ENCODE results near the genes BTG1 and SOCS2.

- PRO-cap: no peak
- RAMPAGE, long total RNA, 2 experiments: no peak in any of the 2 experiments
Observed at GRCh38 chr12:91952730-91953440, 192.8 kb downstream of the BTG1 start.

DNA sequence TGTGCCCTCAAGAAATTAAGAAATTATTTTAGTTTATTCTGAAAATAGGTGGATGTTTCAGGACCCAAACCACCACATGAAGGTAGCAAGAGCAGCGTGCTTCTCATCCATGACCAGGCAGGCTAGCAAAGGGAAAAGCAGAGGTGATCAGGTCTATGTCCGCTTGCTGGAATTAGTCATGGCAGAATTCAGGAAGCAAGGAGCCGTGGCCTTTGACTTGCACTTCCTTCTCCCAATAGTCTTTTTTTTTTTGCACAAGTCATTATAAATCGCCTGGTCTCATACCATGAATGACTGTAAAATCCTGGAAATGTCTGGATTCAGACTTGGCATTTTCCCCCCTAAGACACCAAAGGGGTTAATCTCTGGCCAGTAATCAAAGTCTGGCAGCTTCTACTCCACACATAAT is 157.7 kb downstream of the BTG1 start:
- PRO-cap: no peak
- RAMPAGE, long total RNA, 2 experiments: no peak in any of the 2 experiments

DNA sequence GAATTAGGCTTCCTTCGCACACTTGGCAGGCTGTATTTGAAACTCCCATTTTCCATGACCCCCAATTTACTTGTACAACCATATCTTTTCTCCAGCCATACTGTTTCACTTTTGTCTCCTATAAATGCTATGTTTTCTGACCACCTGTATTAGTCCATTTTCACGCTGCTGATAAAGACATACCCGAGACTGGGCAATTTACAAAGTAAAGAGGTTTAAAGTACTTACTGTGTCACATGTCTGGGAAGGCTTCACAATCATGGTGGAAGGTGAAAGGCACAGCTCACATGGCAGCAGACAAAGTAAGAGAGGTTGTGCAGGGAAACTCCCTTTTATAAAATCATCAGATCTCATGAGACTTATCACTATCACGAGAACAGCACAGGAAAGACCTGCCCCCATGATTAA is 84.0 kb downstream of the BTG1 start:
- PRO-cap: no peak
- RAMPAGE, long total RNA, 2 experiments: no peak in any of the 2 experiments

GRCh38 chr12:92113209-92113941 is 32.3 kb downstream of the BTG1 start:
- PRO-cap: no peak
- RAMPAGE, long total RNA, 2 experiments: no peak in any of the 2 experiments

DNA sequence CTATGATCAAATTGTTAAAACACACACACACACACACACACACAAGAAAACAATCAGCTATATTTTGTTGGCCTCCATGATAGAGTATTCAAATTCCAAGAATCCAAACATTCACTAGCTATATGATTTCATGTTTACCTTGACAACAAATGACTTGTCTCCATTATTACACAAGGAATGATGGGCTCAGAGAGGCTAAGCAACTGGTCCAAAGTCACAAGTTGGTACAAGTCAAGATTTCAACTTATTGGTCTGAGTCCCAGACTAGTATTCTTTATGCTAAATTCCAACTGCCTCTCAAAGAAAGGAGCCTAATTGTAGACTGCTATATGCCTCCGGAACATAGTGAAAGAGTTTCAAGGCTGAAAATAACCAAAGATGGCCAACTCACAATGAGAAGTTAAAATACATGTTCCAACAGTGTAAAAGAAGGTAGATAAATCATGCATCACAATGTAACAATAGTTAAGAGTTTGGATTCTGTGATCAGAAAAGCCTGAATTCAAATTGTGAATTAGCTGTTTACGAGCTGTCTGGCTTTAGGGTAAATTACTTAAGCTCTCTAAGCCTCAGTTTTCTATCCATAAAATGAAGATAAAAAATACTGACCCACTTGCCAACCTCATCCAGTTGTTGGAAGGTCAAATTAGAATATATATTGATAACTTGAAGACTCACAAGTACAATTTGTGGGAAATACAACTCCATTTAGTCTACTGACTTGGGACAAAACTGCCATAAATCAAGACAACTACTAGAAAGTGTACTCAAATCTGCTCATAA is 7.4 kb downstream of the BTG1 start:
- PRO-cap: no peak
- RAMPAGE, long total RNA, 2 experiments: no peak in any of the 2 experiments

GRCh38 chr12:92138874-92139324 is 6.7 kb downstream of the BTG1 start:
- PRO-cap: no peak
- RAMPAGE, long total RNA, 2 experiments: no peak in any of the 2 experiments

DNA sequence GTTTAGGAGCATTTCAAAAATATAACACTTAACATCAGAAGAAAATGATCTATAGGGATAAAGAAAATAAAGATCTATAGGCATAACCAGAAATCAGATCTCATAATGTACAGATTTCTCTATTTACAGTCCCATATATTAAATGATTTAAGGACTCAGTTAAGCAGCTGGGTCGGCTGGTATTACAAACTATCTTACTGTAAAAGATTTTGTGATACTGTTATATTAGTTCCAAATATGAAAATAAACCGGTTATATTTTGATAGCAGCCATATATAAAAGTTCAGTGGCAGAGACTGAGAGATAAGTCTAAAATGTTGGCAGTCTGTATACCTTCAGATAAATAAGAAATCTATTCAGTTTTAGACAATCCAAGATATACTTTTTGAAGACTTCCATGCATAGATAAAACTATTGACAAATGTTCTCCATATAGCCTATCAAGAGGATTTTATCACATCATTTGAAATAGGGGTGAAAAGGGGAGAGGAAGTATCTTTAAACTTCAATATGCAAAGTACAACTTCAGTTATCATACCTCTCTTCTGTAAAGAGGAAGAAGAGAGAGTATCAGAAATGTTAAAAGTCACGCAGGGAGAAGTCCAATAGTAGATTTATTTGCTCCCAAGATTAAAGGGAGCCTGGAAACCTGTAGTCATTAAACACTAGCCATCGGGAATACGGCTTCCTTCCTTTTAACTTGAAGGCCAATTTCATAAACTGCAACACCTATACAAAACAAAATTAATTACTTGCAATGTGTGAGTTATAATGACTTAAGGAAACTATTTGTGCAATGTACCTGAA is 5.0 kb downstream of the BTG1 start:
- PRO-cap: no peak
- RAMPAGE, long total RNA, 2 experiments: no peak in any of the 2 experiments

DNA sequence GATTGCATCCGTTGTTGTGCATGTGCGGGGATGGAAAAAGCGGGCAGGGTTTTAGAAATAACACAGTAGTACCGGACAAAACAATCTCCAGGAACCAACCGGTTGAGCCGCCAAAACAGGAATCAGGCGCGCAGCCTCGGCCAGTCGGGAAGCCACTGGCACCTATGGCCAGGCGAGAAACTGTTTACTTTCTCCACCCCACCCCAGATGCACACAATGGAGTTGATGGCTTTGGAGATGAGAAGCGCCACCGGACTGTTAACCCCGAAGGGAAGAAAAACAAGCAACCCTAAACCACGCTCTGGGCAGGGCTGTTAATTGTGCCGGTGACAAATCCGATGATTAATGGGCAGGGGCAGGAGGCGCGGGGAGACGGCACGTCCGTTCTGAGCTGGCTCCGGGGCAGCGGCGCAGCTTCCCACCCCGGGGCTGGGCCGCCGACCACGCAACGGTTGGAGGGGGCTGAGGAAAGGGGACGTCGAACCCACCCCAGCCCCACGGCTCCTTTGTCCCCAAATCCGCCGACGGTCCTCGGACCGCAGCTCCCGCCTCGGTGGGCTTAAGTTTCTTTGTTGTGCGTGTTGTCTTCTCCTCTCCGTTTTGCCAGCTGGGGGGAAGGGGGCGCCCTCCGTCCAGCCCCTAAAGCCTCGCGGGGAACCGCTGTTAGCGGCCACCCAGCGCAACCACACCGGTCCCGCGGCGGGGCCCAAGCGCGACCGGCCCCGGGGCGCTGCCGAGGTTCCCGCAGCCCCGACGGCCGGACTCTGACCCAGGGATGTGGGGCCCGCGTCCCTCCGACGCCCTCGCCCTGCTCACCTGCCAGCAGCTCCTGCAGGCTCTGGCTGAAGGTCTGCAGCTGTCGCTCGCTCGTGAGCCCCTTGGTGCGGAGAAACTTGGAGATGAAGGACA is 820 bp downstream of the BTG1 start:
- PRO-cap: bidirectional peak, plus-strand start at position 345 of the sequence, minus-strand start at position 157 of the sequence
- RAMPAGE, long total RNA, 2 experiments: no peak in any of the 2 experiments

- PRO-cap: unidirectional peak, minus-strand start at chr12:92145645; bidirectional peak, plus-strand start at chr12:92146209, minus-strand start at chr12:92145848
- RAMPAGE, long total RNA, 2 experiments: start-site peak on the minus strand in 2 of 2 experiments, at chr12:92145808-92145853 at its widest, 203 to 476 reads per replicate
Observed at GRCh38 chr12:92145481-92145936, at the start of gene BTG1. BTG1 (minus strand) TSS chr12:92145846.

GRCh38 chr12:92172221-92173126 is 26.8 kb upstream of the BTG1 start:
- PRO-cap: no peak
- RAMPAGE, long total RNA, 2 experiments: no peak in any of the 2 experiments

DNA sequence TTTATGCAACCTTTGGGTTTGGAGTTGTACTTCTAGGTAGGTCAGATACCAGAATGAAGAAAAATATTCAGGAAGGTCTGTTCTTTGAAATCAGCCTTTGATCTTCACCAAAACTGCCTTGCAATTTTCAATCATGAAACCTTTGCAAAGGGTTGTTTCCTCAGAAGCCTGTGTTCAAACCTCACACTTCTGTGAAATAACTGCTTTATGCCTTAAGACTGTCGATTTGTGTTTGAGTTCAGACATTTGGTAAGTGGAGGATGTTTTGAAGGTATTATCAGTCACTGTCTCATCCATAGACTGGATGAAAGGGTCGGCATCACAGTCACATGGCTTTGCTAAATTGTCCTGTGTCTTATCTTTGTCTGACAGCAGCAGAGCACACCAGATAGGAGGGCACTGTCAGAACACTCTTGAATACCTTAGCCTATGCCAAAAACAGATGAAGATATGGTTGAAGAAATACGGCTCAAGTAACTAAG is 233.3 kb upstream of the BTG1 start:
- PRO-cap: no peak
- RAMPAGE, long total RNA, 2 experiments: no peak in any of the 2 experiments

GRCh38 chr12:92398918-92399372 is 253.3 kb upstream of the BTG1 start:
- PRO-cap: no peak
- RAMPAGE, long total RNA, 2 experiments: no peak in any of the 2 experiments

DNA sequence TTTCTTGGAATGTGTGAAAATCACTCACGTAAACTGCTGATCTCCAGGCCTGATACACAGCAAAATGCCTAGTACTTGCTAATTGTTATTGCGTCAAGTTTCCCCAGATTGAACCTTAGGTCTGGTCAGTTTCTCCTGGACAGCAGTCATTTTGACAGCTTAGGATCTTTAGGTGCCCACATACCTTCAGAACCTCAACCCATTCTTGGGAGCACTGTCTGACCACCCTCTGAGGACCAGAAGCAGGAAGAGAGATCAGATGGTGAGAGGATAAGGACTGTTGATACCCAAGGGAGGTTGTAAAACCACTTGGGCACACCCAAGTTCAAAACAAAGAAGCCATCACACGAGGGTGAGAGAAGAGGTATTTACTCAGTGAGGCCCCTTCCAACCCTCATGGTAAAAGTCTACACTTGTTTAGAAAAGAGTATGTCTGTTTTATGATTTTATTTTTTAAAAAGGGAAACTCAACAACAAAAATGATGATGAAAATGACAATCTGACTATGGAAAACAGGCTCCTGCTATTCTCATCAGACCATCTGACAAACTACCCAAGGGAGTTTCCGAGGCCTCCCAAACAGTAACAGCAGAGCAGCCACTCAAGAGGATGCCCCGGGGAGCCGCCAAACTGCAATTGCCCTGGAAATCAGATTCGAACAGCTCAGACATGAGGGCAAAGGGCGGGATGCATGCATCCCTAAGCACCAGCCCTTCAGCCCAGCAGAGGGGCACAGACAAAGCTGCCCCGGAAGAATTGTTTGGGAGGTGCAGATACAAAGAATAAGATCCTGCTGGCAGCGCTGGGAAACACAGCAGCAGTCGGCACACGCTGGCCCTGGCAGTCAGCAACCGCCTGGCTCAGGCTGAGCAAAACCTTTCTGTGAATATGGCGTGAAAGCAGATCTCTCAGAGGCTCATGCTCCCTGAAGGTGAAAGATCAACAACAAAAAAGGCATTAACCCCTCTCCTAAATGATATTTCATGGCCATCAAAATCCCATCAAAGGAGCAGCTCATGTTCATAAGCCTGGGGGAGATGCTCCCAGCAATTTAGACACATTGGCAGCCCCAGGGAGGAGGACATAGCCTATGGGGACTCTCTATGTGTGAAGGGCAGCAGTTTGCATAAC is 162.5 kb upstream of the PLEKHG7 start:
- PRO-cap: no peak
- RAMPAGE, long total RNA, 2 experiments: no peak in any of the 2 experiments

- PRO-cap: no peak
- RAMPAGE, long total RNA, 2 experiments: no peak in any of the 2 experiments
Observed at GRCh38 chr12:92553357-92553819, 149.4 kb upstream of the PLEKHG7 start.

DNA sequence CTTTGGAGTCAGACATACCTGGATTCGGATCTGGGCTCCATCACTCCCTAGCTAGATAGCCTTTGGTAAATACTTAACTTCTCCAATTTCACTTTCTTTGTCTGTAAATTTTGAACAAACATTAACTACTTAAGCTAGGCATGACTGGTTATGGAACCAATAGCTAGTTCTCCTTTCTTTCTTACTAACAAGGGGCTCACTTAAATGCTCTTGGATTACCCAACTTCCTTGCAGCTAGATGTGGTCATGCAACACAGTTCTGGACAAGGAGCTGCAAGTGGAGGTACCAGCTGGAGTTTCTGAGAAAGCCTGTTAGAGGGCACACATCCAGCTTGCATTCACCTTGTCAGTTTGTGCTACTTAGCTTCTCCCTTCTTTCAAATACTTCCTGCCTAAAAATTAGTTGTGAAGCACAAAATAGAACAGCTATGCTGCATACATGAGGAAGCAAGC is 210.0 kb upstream of the EEA1 start:
- PRO-cap: no peak
- RAMPAGE, long total RNA, 2 experiments: no peak in any of the 2 experiments

DNA sequence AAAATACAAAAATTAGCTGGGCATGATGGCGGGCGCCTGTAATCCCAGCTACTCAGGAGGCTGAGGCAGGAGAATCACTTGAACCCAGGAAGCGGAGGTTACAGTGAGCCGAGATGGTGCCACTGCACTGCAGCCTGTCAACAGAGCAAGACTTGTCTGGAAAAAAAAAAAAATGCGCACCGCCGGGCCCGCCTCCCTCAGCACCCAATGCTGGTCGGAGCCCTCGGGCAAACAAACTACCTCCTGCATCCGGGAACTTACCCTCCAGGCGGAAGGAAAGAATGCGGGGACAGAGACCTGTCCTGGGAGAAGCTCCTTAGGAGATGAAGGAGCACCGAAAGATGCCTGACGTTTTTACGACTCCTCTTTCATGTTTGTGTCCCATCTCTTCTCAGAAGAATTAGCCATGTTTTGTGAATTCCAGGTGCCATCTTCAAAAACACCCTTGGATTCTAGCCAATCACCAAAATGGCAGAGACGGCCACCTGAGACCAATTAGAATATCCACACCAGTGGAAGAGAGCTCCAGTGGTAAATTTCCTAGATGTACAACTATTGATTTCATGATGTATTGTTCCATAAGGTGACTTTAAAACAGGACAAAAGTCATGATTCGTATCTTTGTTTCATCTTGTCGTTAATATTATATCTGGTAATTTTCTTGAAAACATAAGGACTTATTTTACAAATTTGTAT is 62.5 kb upstream of the NUDT4 start:
- PRO-cap: no peak
- RAMPAGE, long total RNA, 2 experiments: no peak in any of the 2 experiments

DNA sequence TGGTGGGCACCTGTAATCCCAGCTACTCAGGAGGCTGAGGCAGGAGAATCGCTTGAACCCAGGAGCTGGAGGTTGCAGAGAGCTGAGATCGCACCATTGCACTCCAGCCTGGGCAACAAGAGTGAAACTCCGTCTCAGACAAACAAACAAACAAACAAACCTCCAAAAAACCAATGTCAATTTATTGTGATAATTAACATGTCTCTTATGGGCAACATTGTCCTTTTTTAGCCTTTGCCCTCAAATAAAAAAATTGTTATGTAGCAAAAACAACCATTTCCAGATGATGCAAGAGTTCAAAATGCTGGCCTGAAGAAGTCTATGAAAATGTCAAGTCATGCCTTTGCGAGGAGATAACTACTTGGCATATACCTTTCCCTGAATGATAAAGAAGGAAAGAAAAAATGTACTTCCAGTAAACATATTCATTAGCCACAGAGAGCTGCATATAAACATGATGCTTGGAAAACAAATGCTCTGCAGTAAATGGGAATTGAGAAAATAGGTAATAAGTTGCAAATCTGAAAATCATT is 4.7 kb upstream of the NUDT4 start:
- PRO-cap: no peak
- RAMPAGE, long total RNA, 2 experiments: no peak in any of the 2 experiments

GRCh38 chr12:93572255-93573076 is at the start of gene SOCS2:
SOCS2 (plus strand) TSS chr12:93572675.
- PRO-cap: no peak
- RAMPAGE, long total RNA, 2 experiments: start-site peak on the plus strand in 2 of 2 experiments, at chr12:93572642-93572692 at its widest, 16 to 54 reads per replicate

DNA sequence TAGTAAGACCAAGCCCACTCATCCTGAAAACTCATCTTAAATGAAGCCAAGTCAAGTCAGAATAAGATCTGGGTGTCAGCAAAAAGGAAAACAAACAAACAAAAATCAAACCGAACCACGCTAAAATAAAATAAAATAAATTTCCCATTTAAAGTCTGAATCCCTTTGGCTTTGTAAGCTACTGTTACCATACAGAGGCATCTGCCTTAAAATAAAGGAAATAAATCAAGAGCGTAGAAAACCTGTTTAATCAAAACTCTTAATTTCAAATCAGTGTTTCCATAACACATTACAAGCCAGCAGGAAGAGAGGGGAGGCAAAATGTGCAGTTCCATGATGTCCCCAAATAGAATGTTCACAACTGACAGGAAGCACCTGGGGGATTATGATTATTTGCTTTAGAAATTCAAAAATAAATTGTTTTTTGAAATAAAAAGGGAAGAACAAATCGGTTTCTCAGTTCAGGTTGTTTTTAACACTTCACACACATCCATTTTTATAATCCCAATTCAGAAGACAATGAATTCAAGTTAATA is 21.3 kb downstream of the SOCS2 start:
- PRO-cap: no peak
- RAMPAGE, long total RNA, 2 experiments: no peak in any of the 2 experiments

DNA sequence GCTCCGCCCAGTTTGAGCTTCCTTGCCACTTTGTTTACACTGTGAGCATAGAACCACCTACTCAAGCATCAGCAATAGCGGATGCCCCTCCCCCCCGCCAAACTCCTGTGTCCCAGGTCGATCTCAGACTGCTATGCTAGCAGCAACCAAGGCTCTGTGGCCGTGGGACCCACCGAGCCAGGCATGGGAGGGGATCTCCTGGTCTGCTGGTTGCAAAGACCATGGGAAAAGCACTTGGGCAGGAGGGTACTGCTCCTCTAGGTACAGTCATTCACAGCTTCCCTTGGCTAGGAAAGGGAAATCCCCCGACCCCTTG is 140.5 kb upstream of the PLXNC1 start:
- PRO-cap: no peak
- RAMPAGE, long total RNA, 2 experiments: no peak in any of the 2 experiments